Heart left ventricle (tissue), 7 donors: ENCODE measurements around a stretch of chr2.

DNA sequence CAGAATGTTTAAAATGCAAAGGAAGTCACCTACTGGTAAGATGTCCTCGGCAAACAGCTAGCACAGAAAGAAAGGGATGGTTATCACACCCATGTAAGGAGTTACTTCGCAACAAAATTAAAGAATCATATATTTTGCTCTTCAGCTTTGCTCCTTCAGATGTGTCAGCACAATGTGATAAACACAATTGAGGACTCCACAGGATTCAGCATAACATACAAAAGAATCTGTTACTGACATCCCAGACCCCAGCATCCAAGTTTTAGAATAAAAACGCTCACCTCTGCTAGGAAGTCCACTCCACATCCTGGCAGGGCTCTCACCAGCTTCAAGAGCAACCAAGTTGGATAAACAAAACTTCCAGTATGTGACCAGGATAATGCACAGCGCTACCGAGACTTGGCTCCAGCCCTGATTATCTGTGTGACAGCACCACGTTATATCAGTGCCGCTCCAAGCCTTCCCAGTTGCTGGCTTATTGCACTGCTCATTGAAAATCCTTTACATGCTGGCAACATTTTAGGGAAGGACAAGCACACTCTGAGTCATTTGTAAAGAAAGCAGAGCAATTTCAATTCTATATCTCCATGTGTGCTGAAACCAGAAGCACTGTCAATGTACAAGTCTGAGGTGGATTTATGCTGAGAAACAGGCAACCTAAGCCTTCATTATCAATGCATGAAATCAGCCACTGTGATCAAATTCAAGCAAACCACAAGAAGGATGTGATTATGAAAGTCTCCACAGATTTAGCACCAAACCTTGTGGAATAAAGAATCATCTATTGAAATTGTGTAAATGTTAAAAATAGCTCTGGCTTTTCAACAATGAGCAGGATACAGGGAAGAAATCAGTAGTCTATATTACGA is 115.7 kb downstream of the ZNF385B start:
- PRO-cap, 6 experiments, result no peak in any of the 6 experiments
- RAMPAGE, long total RNA, 2 experiments, result no peak in any of the 2 experiments
- RRBS, result no CpG with 5 or more reads among the region's 8 CpGs

GRCh38 chr2:180656297-180656850 is 324.0 kb upstream of the UBE2E3 start:
- PRO-cap, 6 experiments, result no peak in any of the 6 experiments
- RAMPAGE, long total RNA, 2 experiments, result no peak in any of the 2 experiments
- RRBS, result no CpG with 5 or more reads among the region's 1 CpG

DNA sequence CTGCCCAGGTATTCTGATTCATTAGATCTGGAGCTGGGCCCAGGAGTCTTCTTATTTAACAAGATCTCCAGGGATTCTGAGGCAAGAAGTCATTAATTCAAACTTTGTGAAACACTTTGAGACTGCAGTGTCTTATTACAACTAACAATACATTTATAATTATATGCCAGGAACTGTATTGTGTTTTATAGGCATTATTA is 257.5 kb upstream of the UBE2E3 start:
- PRO-cap, 6 experiments, result peak in 2 of 6 experiments; most common plus-strand start position 111 of the sequence (in 2)
- RAMPAGE, long total RNA, 2 experiments, result no peak in any of the 2 experiments

GRCh38 chr2:181300535-181300907 is 156.7 kb upstream of the ITGA4 start:
- PRO-cap, 6 experiments, result no peak in any of the 6 experiments
- RAMPAGE, long total RNA, 2 experiments, result no peak in any of the 2 experiments
- RRBS, result no CpG with 5 or more reads among the region's 4 CpGs

GRCh38 chr2:181861309-181861725 is 30.2 kb upstream of the ITPRID2 start:
- PRO-cap, 6 experiments, result no peak in any of the 6 experiments
- RAMPAGE, long total RNA, 2 experiments, result no peak in any of the 2 experiments
- RRBS, result no CpG with 5 or more reads among the region's 6 CpGs

DNA sequence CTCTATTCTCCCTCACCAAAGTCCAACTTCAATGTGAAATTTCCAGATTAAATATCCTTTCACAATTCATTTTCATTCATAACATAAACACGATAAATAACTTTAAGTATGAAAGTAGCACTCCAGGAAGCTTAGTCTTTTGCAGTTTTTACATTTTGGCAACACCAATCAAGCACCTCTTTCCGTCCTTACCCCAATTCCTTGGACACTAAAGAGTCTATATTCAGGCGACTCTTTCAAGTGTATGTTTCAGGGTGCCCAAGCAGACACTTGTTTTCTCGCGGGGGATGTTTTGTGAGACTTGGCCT is 354 bp upstream of the ITPRID2 start:
- PRO-cap, 6 experiments, result no peak in any of the 6 experiments
- RAMPAGE, long total RNA, 2 experiments, result no peak in any of the 2 experiments
- RRBS, result no CpG with 5 or more reads among the region's 5 CpGs

DNA sequence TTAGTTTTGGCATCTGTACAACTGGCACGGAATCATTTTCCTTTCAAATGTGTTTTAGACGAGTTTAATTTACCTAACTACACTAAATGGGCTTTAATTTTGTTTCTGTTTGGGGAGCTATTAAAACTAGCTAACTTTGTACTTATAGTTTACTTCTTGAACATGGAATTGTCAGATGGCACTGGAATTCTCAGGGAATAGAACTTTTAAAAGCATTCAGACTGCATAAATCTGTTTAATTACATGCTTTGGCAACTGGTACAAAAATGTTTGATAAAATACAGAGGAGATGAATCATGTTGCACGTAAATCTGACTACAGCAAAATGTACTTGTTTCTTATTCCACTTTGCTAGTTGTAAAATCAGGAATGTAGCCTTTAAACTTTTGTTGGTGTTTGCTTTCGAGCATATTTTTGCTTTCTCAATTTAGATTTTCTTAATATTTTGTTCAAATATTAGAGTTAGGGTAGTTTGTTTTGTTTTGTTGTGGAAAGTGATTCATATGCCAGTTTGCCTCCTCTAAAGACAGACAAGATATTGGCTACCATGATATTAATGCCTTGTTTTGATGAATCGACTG is 1.6 kb downstream of the ITPRID2 start:
- PRO-cap, 6 experiments, result peak in 1 of 6 experiments; most common minus-strand start position 192 of the sequence (in 1)
- RAMPAGE, long total RNA, 2 experiments, result no peak in any of the 2 experiments
- RRBS, result no CpG with 5 or more reads among the region's 5 CpGs

DNA sequence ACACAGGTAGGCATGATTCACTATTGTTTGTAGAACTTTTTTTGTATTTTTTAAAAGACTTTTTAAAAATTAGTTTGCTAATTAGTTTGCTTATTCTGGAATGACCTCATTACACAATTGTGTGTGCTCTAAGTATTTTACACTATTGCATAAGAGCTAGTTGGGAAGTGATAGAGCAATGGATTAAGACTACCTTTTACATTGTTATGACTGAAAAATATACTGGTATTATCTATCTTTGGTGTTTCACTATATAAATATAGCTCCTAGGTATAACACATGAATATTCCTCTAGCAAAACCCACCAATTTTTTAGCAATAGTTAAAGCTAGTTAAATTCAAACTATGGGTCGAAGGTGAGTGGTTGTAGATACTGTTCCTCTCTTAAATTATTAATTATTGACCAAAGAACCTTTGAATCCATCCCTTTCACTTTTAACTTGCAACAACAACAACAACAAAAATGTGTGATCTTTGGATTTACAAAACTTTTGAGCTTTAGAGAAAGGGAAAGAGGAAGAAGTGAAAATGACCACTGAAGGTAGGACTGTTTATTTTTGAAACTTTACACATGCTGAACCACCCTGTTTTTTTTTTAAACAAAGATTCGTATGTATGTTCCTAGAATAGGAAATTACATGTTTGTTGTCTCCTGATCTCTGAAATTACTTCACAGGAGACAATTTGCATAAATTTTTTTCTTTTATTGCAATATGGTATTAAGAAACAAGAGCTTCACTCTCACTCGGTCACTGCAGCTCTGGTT is 18.7 kb downstream of the ITPRID2 start:
- PRO-cap, 6 experiments, result no peak in any of the 6 experiments
- RAMPAGE, long total RNA, 2 experiments, result no peak in any of the 2 experiments
- RRBS, result no CpG with 5 or more reads among the region's 3 CpGs

DNA sequence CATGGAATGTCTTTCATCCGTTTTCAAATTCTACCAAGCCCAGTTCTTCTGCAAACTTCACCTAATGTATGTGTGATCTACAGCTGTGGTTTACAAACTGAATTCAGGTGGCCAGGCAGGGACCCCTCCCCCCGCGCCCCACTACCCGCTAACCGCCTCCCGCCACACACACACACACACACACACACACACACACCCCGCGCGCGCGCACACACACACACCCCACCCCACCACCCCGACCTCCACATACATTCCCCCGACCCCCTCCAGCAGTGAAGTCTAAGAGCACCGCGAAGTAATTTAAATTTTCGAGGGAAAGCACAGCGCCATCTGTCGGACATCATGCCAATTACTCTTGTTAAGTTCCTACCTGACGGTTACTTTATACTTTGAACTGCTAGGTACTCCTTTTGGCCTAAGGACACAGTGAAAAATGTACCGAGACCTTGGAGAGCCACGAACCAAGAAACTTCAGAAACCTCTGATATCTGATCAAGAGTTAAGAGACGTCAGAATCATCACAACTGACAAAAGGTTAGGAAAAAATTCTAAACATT is 31.5 kb upstream of the PPP1R1C start:
- PRO-cap, 6 experiments, result no peak in any of the 6 experiments
- RAMPAGE, long total RNA, 2 experiments, result no peak in any of the 2 experiments
- RRBS, result no CpG with 5 or more reads among the region's 22 CpGs

DNA sequence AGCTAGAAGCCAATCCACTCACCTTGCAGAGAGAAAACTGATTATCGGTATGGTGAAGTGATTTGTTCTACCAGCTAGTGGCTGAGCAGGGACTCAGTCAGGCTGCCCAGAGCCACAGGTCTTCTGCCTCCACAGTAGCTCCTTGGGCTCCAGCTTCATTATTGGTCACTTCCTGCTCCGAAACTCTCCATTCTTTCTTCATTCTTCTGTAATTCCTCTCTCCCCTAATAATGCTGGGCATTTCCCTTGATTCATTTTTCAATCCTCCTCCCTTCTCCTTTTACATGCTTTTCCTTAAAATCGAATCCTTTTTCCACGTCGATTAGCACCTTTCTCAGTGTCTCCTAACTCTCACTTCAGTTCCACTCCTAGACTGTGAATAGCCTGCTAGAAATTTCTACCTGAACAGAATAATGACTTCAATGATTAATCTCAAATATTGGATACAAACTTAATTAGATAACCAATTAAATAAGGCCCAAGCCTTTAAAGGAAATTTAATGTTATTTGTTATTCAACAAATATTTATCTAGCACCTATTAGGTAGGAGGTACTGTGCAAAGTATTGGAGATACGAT is 17.9 kb downstream of the PDE1A start:
- PRO-cap, 6 experiments, result no peak in any of the 6 experiments
- RAMPAGE, long total RNA, 2 experiments, result no peak in any of the 2 experiments
- RRBS, result no CpG with 5 or more reads among the region's 6 CpGs

DNA sequence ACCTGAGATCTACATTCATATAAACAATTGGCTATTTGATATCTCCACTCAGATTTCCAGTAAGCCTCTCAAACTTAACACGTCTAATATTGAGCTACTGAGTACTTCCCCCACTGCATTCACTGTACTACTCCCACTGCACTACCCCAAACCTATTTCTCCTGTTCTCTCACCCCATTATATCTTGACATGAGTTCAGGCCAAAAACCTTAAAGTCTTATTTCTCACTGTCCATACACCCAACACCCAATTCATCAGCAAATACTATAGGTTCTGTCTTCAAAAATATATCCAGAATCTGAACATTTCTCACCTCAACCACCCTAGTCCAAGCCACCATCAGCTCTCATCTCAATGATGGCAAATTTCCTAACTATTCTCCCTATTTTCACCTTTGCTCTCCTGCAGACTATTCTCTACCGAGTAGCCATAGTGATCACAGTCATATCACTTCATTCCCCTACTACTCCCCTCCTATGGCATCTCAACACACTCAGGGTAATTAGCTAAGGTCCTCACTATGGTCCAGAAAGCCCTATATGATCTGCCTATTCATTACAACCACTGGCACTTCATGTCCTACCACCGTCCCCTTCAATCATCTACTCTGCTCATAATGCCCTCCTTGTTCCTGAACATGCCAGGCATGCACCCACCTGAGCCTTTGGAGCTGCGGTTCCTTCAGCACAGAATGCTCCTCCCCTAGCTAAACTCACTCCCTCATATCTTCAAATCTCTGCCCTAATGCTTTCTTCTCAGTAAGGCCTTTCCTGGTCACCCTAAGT is 24.8 kb downstream of the NCKAP1 start:
- PRO-cap, 6 experiments, result no peak in any of the 6 experiments
- RAMPAGE, long total RNA, 2 experiments, result no peak in any of the 2 experiments
- RRBS, result no CpG with 5 or more reads among the region's 4 CpGs

DNA sequence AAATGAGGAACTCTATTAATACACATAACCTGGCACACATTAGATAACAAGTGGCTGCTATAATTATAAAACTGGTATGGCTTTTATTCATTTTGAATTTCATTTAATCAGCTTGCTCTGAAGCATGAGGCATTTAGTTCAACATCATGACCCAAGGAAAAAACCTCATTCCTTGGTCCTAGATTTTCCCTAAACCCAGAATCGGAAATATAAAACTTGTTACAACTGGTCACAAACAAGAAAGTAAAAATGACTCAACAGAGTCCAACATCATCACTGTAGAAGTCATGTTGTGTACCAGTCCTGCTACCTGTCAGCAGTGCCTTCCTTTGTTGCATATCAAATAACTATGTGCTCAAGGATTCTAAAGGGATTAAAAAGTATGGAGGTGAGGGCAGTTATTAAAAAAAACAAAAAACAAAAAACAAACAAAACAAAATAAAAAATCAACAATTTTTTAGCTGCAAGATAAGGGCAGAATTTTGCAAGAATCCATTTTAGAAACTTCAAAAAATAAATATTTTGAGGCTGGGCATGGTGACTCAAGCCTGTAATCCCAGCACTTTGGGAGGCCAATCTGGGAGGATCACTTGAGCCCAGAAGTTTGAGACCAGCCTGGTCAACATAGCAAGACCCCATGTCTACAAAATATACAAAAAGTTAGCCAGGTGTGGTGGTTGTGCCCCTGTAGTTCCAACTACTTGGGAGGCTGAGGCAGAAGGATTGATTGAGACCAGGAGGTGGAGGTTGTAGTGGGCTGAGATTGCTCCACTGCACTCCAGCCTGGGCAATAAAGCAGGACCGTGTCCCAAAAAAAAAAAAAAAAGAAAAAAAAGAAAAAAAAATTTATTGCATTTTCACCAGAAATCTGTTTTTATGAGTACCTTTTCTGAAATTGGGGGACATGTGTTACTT is 18.3 kb downstream of the NCKAP1 start:
- PRO-cap, 6 experiments, result no peak in any of the 6 experiments
- RAMPAGE, long total RNA, 2 experiments, result no peak in any of the 2 experiments
- RRBS, result no CpG with 5 or more reads among the region's 2 CpGs

DNA sequence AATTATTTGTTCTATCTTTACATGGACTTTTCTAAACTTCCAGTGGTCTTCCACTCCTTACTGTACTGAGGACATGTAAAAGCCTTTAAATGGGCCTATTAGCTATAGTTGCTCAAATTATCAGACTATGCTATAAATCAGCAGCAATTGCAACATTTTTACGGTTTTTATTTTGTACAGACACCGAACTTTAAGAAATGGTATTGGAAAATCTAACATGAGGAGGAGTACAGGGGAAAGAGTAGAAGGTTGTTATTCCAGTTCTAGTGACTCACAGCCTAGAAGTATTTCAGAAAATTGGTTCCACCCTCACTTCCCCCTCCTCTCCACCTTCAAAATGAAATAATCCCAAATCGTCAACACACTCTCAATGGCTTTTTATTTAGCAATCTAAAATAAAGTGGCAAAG is 1.2 kb downstream of the NCKAP1 start:
- PRO-cap, 6 experiments, result no peak in any of the 6 experiments
- RAMPAGE, long total RNA, 2 experiments, result no peak in any of the 2 experiments
- RRBS, result no CpG with 5 or more reads among the region's 3 CpGs

DNA sequence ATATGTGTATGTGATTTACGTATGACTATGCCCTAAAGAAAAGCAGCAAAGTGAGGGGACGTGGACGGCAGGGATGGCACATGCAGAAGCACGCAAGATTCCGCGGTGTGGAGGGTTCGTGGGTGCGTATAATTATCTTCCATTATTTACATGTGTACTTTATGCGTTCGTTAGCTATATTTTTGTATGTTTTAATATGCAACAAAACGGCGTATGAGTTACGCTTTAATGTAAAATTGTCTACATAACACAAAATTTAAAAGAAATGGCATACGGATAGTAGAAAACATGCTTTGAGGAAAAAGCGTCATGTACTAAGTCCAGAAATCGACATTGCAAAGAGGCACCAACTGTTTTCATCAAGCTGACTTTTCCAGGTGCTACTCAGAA is 543 bp upstream of the NUP35 start:
- PRO-cap, 6 experiments, result peak in 1 of 6 experiments; most common plus-strand start position 61 of the sequence (in 1)
- RAMPAGE, long total RNA, 2 experiments, result no peak in any of the 2 experiments
- RRBS, result no CpG with 5 or more reads among the region's 16 CpGs

DNA sequence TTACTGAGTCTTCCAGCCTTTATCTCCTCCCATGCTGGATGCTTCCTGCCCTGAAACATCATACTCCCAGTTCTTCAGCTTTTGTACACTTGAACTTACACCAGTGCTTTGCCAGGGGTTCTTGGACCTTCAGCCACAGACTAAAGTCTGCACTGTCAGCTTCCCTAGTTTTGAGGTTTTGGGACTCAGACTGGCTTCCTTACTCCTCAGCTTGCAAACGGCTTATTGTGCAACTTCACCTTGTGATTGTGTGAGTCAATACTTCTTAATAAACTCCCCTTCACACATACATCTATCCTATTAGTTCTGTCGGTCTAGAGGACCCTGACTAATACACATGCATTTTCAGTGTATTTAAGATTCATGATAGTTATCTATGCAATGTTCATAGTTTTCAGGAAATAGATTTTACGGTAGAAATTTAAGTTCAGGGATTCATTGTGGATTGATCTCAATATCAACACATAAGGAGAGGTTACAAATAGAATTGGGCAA is 35.8 kb upstream of the ZNF804A start:
- PRO-cap, 6 experiments, result no peak in any of the 6 experiments
- RAMPAGE, long total RNA, 2 experiments, result no peak in any of the 2 experiments
- RRBS, result no CpG with 5 or more reads among the region's 3 CpGs

GRCh38 chr2:185407206-185407700 is 331.4 kb upstream of the FSIP2 start:
- PRO-cap, 6 experiments, result no peak in any of the 6 experiments
- RAMPAGE, long total RNA, 2 experiments, result no peak in any of the 2 experiments
- RRBS, result no CpG with 5 or more reads among the region's 6 CpGs

- PRO-cap, 6 experiments, result no peak in any of the 6 experiments
- RAMPAGE, long total RNA, 2 experiments, result no peak in any of the 2 experiments
- RRBS, result no CpG with 5 or more reads among the region's 3 CpGs
Measured at GRCh38 chr2:186149916-186151177, 335.7 kb upstream of the ZC3H15 start.

GRCh38 chr2:186179469-186180391 is 306.3 kb upstream of the ZC3H15 start:
- PRO-cap, 6 experiments, result no peak in any of the 6 experiments
- RAMPAGE, long total RNA, 2 experiments, result no peak in any of the 2 experiments
- RRBS, result no CpG with 5 or more reads among the region's 6 CpGs

DNA sequence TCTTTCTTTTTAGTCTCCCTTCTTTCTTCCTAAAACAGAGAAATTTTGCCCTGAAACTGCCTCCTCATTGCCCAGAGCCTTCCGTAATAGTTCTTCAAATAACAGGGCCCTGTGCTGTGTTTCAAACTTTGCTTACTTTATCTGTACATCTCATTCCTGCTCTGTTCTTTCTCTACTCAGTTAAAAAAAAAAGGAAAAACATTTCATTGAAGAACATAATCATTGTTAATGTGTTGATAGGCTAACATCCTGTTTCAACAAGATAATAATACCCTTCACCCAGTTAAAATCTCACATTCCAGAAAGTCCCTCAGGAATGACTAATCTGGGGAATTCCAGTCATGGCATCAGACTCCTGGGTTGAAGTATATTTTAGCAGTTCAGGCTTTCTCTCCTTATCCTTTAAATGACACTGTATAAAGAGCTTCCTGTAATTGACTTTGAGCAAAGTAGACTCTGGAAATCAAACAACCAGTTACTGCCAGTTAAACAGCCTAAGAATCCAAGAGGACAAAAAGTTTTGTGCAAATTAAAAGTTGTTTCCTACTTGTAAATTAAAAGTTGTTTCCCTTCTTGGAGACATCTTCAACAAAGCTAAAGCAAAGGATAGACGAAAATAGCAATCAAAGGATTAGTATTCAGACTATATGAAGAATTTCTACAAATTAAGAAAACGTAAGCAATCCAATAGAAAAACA is 45.5 kb upstream of the ITGAV start:
- PRO-cap, 6 experiments, result no peak in any of the 6 experiments
- RAMPAGE, long total RNA, 2 experiments, result no peak in any of the 2 experiments
- RRBS, result no CpG with 5 or more reads among the region's 3 CpGs

GRCh38 chr2:186589123-186589584 is 702 bp upstream of the ITGAV start:
- PRO-cap, 6 experiments, result peak in 2 of 6 experiments; most common plus-strand start chr2:186589227 (in 1); most common minus-strand start chr2:186589322 (in 1)
- RAMPAGE, long total RNA, 2 experiments, result no peak in any of the 2 experiments
- RRBS, result no CpG with 5 or more reads among the region's 11 CpGs